ENCODE results near the gene AK9.

DNA sequence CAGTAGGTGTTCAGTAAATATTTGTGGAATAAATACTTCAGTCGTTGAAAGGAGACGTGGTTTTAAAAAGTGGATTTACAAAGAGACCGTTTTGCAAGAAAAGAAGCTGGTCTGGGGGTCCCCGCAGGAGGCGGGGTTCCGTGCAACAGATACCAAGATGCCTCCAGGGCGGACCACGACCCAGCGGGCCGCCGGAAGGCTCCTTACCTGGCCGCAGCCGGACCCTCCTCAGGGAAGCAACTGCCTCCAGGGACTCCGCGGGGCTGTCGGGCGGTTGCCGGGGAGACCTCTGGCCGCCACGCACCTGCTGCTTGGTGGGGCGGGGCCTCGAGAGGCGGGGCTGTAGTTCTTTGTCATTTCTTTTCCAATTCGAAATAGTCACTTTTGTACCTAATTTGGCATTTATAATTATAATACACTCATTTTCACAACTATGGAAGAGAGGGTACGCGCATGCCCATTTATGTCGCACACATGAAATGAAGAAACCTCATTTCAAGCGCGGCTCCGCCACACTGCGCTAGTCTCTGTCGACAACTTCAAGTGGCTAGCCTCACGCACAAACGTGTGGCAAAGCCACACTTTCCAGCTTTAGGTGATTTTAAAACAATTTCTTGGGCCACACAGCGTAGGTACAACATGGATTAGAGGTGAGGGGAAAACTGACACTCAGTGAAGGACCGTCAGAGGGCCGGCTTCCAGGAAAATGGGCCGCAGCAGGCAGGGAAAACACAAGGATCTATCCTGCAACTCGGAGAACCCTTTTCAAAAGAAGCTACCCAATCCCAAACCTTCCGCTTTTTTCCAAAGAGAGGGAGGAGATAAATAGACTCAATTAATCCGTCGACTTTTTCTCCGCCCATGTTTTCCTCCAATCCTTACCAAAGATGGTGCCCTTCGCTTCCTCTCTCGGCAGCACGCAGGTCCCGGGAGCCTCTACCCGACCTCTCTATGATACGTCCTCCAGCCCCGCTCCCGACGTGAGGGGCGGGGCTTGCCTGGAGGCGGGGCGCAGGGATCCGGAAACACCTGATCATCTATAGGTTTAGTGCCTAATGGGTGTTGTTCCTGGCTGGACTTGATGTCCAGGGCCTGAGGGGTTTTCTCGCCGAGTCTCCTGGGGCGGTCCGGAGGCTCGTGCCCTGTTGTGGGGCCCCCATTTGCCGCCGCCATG lies at the start of gene AK9:
Gene AK9, minus strand, starts transcription at position 938 of the 1,174 bp plus-strand sequence.
- RRBS, result 1% methylated on average over 10 of the region's 63 CpGs

DNA sequence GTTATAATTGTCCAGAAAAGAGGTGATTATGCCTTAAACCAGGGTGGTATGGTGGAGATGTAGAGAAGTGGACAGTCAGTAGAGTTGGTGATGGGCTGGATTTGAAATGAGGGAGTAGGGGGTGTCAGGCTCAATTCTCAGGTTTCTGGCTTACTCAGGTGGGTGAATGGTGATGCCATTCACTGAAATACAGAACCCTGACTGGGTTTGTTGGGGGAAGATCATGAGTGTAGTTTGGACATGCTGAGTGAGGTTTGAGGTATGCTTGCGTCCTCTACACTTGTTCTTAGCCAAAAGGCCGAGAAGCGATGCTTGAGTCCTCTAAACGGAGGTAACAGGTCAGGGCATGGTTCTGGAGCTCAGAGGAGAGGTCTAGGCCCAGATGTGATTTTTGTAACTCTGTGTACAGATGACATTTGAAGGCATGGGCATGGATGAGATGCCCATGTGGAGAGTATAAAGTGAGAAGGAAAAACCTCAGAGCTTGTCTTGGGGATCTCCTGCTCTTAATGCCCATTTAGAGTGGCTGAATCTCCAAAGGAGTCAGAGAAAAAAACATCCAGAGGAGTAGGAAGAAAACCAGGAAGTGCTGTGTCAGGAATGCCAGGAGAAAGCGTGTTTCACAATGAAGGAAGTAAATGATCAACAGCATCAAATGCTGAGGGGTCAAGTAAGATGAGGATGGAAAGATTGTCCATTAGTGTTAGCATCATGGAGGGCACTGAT lies 55.9 kb downstream of the FIG4 start:
- RRBS, result no CpG with 5 or more reads among the region's 5 CpGs

DNA sequence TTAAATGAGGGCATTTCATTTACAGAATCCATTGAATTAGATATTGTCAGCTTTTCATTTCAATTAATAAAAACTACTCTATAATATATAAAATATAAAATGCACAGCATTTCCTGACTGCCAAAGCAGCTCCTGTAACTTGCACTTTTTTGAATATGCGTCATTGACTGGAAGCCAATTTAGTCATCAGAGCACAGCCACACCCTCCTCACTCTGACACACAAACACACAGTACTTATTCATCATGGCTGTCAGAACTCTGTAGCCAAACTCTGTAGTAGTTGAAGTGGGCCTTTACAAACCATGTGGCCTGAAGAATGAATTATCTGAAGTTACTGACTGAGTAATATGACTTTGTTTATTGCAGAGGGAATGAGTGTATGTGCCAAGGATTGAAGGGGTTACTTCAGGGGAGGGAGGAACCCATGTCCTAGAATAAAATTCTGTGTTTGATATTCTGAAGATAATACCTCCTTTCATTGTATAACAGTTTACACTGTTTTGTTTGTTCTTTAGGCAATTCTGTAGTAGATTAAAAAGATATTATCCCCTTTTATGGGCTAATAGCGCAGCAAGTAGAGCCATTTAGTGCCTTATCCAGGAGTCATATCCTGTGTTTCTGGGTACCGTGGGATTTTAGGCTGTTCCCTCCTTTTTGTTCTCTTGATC lies 102.7 kb downstream of the FIG4 start:
- RRBS, result no CpG with 5 or more reads among the region's 3 CpGs

GRCh38 chr6:109894162-109894830 lies 83.8 kb upstream of the GPR6 start:
- RRBS, result 67% methylated on average over 4 of the region's 6 CpGs

GRCh38 chr6:110208800-110209319 lies 28.6 kb downstream of the CDC40 start:
- RRBS, result no CpG with 5 or more reads among the region's 3 CpGs

- RRBS, result no CpG with 5 or more reads among the region's 6 CpGs
Observed at GRCh38 chr6:110491678-110492465, 15.5 kb upstream of the SLC22A16 start.

GRCh38 chr6:110564736-110565233 lies 88.4 kb upstream of the SLC22A16 start:
- RRBS, result no CpG with 5 or more reads among the region's 4 CpGs

DNA sequence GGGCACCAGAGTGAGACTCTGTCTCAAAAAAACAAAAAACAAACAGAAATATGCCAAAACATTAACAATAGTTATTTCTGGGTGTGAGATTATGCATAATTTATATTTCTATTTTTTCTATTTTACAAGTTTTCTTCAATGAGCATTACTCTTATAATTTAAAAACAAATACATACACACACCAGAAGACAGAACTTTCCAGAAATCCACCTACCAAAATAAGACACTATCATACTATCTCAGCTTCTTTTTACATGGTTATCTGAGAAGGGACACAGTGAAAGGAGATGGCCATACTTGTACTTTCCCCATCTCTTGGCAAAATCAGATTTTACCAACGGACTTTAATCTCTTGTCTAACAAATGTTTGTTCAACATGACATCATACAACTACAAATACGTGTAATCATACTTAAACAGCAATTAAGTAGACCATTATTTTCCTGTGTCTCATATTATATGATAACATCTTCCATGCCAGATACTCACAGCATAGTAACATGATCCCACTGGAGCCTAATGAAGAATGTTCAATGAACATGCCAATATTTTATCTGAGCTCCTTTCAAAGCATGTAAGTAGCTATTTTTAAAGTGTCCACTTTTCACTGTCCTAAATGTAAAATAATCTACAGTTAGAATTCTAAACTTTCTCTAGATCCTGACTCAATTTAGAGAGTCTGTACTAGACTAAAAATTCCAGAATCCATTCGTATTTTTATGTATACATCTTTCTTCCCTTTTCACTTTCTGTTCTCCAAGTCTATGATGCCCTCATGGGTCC lies 133.8 kb downstream of the CDK19 start:
- RRBS, result no CpG with 5 or more reads among the region's 3 CpGs

DNA sequence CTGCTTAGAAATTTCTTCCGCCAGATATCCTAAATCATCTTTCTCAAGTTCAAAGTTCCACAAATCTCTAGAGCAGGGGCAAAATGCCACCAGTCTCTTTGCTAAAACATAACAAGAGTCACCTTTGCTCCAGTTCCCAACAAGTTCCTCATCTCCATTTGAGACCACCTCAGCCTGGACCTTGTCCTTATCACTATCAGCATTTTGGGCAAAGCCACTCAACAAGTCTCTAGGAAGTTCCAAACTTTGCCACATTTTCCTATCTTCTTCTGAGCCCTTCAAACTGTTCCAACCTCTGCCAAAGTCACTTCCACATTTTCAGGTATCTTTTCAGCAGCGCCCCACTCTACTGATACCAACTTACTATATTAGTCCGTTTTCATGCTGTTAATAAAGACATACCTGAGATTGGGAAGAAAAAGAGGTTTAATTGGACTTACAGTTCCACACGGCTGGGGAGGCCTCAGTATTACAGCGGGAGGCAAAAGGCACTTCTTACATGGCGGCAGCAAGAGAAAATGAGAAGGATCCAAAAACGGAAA lies 43.4 kb downstream of the CDK19 start:
- RRBS, result no CpG with 5 or more reads among the region's 7 CpGs

DNA sequence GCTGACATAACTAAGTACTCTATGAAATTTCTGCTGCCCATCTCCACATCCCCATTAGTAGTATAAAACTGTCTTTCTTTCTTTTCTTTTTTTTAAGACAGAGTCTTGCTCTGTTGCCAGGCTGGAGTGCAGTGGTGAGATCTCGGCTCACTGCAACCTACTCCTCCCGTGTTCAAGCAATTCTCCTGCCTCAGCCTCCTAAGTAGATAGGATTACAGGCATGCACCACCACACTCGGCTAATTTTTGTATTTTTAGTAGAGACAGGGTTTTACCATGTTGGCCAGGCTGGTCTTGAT lies 28.3 kb upstream of the GTF3C6 start:
- RRBS, result no CpG with 5 or more reads among the region's 3 CpGs

- RRBS, result no CpG with 5 or more reads among the region's 15 CpGs
Observed at GRCh38 chr6:111283463-111284621, 24.7 kb downstream of the MFSD4B start.

DNA sequence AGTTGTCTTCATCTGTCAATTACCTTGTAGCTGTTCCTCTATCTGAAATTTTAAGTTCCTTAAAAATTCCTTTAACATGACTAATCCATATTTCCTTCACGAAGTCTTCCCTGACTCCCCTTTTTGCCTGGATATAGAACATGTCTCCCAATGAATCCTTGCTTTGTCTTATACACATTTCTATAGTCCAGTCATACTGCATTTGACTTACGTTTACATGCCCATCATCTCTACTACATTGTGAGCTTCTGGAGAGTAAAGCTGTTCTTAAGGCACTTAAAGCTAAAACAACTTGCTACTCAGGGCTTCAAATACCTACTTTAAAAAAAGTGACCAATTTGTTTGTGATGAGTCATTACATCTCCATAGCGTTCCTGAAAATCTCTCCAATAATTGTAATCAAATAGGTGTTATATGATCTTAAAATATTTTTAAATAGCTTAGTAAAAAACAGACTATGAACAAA lies 4.9 kb downstream of the REV3L start:
- RRBS, result no CpG with 5 or more reads among the region's 3 CpGs

DNA sequence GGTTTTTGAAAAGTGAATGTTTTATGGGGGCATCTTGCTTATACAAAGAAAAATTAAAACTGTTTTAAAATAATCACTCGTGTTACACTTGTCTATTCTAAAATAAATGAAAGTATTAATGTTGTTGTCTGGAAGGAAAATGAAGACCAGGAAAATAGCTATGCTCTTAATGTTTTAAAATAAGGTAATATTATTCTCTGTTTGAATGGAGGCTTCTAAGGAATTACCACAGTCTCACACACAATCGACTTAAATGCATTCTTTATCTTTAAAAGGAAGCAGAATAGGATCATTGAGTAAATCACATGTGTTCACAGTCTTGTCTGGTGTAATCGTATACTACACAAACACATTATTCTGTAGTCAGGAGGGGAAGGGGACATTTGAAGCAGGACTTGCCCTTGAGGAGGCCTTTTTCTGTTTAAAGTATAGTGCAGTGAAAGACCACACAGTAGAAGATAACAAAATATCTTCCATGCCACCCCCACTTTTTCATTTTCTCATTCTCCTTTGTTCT lies 20.6 kb upstream of the REV3L start:
- RRBS, result no CpG with 5 or more reads among the region's 3 CpGs

- RRBS, result no CpG with 5 or more reads among the region's 4 CpGs
Observed at GRCh38 chr6:111597540-111598058, 8.1 kb downstream of the TRAF3IP2 start.

DNA sequence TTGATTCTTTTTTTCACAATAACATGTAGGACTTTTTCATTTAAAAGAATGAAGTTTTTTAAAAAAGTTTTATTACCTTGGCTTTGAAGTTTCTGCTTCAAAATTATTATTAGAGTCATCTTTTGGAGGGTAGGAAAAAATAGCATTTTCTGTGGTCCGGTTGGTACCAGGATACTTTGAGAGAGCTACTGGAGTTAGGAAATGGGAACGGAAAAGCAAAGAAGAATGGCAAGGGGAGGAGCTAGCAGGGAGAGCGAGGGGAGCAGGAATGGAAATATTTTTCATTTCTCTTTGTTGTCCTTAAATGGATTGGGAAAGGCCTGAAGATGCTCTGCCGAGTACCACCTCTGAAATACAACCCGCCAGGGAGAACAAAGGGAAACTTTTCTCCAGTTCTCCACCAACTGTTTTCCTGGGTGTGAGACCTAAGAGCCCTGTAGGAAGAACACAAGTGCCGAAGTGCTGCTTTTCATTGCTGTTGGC lies 3.3 kb upstream of the TRAF3IP2 start:
- RRBS, result no CpG with 5 or more reads among the region's 6 CpGs

GRCh38 chr6:111692067-111693226 lies 86.8 kb upstream of the TRAF3IP2 start:
- RRBS, result no CpG with 5 or more reads among the region's 21 CpGs

DNA sequence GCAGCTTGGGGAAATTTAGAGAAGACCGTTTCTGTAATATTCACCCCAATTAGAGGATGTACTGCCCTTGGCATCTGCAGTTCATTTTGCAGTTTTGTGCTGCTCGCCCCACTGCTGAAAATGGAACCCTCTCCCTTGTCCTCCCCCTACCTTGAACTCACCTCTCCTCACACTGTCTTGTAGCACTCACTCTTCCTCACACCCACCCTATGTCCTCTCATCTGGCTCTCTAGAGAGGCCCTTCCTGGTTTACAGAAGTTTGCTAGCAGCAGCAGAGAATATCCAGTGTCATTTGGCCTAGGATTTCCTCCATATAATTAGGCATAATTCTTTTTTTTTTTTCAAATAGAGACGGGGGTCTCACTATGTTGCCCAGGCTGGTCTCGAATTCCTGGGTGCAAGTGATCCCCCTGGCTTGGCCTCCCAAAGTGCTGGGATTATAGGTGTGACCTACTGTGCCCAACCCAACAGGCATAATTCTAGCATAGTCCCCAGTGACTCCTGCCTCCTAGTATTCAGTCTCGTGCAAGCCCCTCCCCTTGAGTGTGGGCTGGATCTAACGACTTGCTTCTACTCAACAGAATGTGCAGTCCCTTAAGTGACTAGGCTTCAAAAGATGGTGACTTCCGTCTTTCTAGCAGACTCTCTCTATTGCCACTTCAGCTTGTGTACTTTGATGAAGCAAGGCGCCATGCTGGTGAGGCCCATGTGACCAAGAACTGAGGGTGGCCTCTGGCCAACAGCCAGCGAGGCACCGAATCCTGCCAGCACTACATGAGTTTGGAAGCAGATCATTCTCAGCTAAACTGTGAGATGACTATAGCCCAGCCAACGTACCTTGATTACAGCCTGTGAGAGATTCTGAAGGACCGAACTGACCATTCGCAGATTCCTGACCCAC lies 109.5 kb upstream of the TRAF3IP2 start:
- RRBS, result no CpG with 5 or more reads among the region's 13 CpGs